ENCODE results near the gene CHST8.

GRCh38 chr19:33047152-33047969, 17.3 kb downstream of the RHPN2 start:
- PRO-cap, 2 experiments = no peak in any of the 2 experiments

DNA sequence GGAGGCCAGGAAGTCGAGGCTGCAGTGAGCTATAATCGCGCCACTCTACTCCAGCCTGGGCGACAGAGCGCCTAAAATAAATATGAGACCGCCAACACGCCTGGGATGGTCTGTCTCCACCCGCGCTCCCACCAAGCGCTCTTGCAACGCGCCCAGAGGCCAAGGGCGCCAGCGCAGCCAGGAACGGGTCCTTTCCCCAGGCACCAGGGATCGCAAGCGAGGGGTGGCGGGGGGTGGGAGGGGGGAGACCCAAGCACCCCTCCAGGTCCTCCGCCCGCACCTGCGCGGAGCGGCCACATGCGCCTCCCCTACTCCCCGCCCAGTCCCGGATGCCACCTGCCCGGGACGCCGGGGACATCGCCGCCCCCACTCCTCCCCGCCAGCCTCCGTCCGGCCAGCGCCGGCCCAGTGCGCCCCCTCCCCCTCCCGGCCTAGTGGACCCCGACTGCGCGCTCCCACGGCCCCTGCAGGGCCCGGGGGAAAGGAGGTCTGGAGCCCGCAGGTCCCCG, 382 bp downstream of the RHPN2 start:
- PRO-cap, 2 experiments = no peak in any of the 2 experiments

DNA sequence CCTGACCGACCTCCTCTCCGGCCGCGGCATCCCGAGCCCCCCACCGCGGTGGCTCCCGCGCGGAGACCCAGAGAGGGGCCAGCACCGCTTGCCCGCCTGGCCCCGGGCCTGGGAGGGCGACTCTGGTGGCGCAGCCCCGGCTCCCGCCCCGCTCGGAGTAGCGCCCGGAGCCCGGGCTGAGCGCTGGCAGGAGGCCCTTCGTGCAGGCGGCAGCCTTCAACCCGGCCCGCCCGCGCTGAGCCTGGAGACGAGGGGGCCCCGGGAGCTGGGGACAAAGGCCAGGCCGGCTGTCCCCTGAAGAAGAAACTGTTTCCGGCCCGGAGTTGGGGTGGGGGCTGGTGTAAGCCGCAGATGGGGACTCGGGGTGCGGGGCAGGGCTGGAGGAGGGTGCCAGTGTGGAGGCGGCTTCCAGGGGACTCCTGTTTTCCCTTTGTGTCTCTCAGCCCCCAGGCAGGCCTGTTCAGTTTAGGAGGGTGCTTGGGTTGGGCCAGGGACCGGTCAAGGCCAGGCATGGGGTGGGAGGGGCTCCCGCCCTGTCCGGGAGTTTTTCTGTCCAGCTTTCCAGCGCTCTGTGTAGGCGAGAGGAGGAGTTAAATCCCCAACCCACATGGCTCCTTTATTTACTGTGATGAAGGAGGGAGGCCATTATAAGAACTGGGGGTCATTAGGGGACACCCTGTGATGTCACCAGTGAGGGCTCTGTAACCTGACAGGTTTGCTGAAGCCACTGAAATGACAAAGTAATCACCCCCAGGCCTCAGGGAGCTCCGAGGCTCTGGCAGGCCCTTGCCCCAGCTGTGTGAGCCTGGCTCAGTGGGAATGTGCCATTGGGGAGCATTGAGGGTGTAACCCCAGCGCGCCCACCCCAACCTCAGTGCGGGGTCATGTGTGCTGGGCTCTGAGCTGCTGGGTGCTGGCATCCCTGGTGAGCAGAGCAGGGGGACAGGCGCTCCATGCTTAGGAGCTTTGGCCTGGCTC, 1.1 kb downstream of the LRP3 start:
- PRO-cap, 2 experiments = no peak in any of the 2 experiments

DNA sequence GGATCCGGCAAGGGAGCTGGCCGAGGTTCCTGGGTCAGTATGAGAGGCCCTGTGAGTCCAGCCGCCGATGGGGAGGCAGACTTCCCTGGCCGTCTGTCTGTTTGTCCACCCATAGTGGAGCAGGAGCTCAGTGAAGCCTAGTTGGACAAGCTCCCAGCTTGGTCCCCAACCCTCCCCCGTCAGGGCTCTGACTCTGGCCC, 3.9 kb downstream of the SLC7A10 start:
- PRO-cap, 2 experiments = no peak in any of the 2 experiments

DNA sequence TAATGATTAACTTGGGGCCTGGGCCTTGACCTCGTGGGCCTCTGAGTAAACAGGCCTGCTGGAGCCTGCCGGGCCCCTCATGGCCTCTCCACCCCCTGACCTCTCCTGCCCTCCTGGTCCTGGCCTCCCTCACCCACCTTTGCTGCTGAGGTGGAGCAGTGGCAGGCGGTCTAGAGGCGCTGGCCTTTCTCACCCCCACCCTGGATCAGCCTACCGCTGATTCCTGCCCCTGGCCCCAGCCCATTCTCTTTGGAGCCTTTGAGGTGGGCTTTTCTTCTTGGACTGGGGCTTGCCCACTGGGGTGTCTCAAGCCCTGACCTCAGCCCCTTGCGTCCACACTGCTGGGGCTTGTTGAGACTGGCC, 26.2 kb downstream of the CEBPA start:
- PRO-cap, 2 experiments = no peak in any of the 2 experiments

- PRO-cap, 2 experiments = no peak in any of the 2 experiments
Observed at GRCh38 chr19:33300674-33301293, 1.6 kb downstream of the CEBPA start.

DNA sequence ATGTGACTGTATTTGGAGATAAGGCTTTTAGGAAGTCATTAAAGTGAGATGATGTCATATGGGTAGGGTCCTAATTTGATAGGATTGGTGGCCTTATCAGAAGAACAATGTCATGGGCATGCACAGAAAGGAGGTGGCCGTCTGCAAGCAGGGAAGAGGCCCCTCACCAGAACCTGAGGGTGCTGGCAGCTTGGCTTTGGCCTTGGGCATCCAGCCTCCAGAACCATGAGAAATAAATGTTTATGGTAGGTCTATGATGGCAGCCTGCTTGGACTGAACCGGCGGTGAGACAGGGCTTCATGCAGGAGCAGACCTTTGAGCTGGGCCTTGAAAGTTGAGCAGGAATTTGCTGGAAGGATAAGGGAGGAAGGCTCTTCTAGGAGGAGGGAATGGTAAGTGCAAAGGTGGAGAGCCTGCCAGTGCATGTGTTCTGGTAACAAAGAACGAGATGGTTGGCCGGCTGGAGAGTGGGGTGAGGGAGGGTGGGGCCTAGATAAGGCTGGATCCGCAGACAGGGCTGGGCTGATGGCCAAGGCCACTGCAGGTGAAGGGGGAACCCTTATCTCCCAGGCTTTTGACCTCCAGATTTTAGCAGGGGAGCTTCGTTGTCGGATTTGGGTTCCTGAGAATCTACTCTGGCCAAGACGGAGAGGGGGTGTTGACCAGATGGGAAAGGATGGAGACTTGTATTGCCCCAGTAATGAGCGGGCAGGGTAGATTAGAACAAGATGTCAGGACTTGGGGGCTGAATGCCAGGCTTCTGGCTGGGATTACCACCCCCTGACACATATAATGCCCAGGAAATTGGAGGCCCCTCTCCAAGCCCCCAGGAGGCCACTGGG, 2.9 kb upstream of the CEBPA start:
- PRO-cap, 2 experiments = no peak in any of the 2 experiments

DNA sequence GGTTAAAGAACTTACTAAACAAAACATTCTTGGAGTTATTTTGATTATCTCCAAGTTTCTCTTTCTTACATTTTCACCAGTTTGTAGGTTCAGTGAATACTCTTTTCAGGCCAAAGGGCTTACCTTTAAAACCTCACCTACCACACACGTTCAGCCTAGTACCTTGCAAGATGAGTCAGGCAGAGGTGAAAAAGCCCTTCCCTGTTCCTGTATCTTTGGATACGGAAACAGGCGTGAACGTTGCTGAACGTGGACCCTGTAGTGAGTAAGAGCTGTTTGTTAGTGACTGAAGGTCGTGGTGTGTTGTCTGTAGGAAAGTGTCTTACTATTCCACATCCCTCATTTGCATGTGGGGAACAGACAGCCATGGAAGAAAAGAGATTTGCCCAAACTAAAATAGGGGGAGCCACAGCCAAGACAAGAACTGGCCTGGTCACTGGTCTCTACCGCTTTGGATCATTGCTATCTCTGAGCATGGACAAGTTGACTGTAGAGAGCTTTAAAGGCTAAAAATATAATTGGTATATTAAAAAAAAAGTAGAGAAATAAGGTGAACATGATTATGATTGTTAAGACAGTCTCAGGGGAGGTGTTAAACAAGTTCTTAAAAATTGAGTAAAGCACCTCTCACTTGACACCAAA, 3.5 kb downstream of the CEBPG start:
- PRO-cap, 2 experiments = no peak in any of the 2 experiments

DNA sequence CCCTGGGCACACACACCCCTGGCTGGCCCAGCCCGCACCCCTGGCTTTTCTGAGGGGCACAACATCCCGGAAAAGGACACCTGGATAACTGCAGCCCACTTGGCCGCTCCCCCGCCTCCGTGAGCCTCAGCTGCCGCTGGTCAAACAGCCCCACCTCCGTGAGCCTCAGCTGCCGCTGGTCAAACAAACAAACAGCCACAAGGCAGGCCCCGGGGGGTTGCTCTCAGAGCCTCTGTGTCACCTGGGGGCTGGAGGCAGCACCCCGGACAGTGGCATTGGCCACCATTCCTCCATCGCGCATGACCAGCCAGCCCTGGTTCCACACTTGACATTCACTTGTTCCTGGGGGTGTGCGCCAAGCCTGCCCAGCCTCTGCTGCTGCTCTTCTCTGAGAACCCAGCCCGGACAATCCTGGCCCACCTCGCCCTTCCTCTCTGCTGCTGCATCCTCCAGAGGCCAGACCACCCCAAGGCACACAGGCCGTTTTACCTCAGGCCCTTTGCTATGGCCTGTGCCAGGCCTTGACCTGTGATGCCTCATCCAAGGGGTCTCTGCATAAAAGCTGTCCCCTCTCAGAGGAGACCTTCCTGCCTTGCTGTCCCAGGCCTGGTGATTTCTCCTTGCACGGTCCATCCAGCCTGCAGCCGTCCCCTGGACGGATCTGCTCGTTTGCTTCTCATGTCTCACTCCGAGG, 20.0 kb downstream of the CEBPG start:
- PRO-cap, 2 experiments = no peak in any of the 2 experiments

DNA sequence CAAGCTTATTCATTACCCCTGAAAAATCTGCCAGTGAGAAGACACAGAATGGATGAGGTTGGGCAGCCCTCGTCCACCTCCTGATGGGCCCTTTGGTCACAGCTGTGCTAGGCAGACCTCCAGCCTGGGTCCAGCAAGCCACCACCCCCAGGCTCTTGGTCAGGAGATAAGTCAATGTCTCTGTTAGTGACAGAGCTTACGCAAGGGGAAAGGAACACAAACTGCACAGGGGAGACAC, 19.7 kb downstream of the PEPD start:
- PRO-cap, 2 experiments = no peak in any of the 2 experiments

GRCh38 chr19:33506554-33507091, 15.0 kb downstream of the PEPD start:
- PRO-cap, 2 experiments = no peak in any of the 2 experiments

- PRO-cap, 2 experiments = no peak in any of the 2 experiments
Observed at GRCh38 chr19:33519929-33520616, 1.5 kb downstream of the PEPD start.

DNA sequence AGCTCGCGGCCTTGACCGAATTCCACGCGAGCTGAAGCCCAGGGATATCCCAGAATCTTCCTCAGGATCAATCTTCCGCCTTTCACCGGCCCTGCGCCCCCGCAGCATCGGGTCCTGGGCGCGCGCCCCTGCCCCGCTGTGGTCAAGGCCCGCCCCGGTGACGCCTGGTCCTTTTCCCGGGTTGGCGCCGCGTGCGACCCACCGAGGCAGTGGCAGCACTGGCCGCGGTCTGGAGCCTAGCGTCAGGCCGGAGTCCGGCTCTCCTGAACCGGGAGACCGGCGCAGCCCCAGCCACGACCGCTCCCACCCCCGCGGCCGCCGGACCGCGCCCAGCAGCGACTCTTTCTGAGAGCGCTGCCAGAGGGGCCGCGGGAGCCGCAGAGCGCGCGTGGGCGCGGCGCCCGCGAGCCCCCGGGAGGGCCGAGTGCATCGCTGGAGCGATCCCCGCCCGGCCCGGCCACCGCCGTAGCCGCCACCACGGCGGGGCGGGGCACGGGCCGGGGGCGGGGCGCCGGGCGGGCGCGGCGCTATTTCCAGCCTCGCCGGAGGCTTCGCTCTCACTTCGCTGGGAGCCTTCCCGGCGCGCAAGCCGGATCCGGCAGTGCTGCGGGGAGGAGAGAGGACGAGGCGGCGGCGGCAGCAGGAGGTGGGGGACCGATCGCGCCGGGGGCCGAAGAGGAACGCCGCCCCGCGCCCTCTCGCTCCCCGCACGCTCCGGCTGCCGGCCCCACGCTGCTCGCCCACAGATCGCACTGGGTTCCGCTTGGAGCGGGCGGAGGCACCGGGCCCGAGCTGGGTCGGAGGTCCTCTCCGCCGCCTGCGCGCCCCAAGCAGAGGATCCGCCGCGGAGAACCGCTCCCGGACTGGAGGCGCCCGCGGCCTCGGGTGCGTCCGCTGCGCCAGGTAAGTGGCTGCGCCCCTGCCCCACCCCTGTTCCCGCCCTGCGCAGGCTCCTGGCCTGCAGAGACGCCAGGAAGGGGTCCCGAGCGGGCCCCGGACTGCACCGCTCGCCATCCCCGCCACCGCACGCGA, at the start of gene CHST8:
CHST8 (plus strand) TSS at position 560 of the 1,032 bp plus-strand sequence.
- PRO-cap, 2 experiments = peak in 2 of 2 experiments; most common plus-strand start position 560 of the sequence (in 2)

DNA sequence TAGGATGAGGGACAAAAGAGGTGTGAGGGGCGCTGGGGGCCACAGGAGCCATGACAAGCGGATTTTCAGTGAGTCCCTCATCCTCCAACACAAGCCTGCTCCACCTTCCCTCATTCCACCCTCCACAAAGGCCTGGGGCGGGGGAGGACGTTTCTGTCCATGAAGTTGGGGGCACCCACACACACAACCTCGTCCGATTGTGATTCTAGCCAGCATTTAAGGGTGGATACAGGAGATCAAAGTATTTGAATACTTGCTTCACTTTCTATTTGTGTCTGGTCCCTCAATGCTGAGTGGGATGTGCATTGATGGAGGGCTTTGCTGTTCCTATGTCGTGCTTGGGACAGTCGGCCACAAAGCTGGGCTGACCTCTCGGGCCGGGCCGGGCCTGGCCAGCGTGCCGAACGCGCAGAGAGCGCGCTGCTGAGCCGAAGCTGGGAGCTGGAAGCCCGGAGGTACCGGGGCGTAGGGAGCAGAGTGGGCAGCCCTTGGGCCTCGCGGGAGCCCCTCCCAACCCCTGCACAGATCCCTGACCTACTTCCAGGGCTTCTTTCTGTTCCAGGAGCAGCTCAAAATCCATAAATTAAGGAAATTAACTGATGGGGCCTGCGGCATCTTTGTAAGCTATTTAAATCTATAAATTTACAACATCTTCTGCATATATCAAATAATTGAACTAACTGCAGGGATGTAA, 2.0 kb upstream of the KCTD15 start:
- PRO-cap, 2 experiments = no peak in any of the 2 experiments

DNA sequence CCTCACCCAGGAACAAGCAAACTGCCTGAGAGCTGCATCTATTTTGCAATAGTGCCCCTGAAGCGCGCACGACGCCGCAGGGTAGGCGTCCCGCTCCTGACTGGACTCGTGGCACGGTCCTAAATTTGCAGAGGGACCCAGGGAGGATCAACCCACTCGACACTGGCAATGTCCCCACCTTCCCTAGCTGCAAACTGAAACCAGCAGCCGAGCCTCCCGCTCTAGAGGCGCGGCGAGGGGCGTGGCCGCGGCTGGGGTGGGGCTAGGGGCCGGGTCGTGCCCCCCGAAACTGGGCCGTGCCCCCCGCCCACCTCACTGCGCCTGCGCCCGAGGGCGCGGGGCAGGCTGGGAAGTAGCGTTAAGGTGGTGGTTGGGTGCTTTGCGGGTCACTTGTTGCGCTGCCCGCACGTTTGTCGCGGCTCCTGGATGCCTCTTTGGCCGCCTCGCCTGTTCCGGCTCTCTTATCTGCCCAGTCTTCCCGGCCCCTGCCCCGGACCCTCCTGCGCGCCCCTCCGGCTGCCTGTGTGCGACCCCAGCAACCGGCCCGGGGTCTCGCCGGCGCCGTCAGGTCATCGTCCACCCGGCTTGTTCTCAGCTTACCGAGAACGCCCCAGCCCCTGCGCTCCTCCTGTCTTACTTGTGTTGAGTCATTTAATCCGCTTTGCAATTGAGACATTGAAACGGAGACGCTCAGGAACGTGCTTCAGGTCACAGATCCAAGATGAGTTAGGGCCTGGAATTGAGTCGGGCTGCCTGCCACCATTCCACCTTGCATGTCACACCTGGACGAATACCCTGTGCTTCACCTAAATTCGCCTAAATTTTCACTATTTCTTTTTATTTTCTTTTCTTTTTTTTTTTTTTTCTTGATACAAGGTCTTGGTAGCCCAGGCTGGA, 37.8 kb upstream of the LSM14A start:
- PRO-cap, 2 experiments = peak in 2 of 2 experiments; most common plus-strand start position 358 of the sequence (in 2); most common minus-strand start position 196 of the sequence (in 1)

DNA sequence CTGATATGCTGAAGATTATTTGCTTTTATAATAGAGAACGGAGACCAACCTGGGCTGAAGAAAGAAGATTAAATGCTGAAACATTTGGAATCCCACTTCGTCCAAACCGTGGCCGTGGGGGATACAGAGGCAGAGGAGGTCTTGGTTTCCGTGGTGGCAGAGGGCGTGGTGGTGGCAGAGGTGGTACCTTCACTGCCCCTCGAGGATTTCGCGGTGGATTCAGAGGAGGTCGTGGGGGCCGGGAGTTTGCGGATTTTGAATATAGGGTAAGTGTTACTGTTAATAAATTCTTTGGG, 32.9 kb upstream of the GARRE1 start:
- PRO-cap, 2 experiments = no peak in any of the 2 experiments

DNA sequence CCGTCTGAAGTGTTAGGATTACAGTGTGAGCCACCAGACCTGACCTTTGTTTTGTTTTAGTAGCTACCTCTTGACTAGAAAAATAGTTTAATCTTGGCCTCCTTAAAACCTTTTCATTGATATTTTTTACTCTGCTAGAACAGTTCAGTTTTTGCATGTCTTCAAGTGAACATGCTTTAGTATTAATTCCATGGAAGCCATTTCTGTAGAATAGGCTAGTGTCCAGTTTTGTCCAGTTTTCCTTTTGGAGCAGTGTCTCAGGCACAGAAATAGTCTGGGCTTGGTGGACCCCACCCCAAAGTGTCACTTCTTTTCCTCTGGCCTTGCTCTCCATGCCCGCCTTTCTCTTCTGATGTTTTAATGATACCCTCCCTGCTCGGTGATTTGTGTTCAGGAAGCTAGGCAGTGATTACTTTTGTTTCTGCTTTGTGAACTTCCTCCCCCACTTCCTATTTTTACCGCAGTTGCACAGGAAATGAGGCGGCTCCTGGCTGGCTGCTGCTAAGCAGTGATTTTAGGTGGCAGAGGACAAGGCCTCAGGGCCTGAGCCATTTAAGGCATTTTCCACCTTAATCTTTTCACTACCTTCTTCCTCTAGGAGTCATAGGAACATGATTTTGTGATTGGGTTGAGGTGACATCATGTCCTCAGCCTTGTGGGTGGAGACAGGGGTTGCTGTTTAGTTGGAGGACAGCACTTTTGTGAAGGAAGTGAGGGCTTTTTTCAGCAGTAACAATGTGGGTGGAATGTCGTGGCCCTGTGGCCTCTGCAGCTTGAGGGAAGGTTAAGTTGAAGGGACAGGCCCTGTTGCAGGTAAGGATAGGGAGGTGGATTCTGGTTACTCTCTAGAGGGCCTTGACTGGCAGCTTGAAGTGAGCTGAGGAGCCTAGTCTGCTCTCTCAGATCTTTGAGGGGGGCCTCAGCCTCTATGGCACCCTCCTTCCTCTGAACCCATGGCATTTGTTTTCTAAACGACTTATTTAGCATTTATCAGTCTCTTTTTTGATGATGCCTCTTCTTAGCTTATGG, 15.6 kb downstream of the GARRE1 start:
- PRO-cap, 2 experiments = peak in 1 of 2 experiments; most common minus-strand start position 305 of the sequence (in 1)

- PRO-cap, 2 experiments = no peak in any of the 2 experiments
Observed at GRCh38 chr19:34354707-34355094, 10.3 kb upstream of the GPI start.

- PRO-cap, 2 experiments = peak in 2 of 2 experiments; most common plus-strand start chr19:34359480 (in 1); most common minus-strand start chr19:34359281 (in 2)
Observed at GRCh38 chr19:34359019-34359839, 5.8 kb upstream of the GPI start.

DNA sequence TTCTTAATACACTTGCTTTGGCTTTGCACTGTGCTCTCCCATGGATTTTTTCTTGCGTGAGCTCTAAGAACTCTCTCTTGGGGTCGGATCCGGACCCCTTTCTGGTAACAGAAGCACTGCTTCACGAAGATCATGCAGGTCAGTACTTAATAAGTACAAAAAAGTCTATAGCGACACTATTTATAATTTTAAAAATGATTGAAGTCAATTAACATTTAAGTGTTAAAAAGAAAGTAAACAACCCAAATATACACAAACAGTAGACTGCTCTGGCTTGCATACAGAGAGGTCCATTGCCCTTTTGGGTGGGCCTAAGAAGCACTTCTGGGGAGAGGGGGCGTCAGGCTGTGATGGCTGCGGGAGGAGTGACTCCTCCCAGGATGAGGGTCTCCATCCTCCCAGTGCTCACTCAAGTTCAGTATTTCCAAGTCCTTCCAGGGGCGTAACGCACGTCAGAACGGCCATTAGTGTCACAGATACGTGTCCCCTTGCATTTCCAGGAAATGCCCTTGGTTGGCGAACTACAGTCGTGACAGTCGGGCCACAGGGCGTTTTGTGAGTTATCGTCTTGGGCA, 296 bp downstream of the SCGB2B2 start:
- PRO-cap, 2 experiments = peak in 2 of 2 experiments; most common plus-strand start position 491 of the sequence (in 1); most common minus-strand start position 382 of the sequence (in 2)